Camera-type eye (tissue), 1 donor: ENCODE results near the genes PGAP1 and COQ10B.

GRCh38 chr2:191204309-191205018 lies 40.7 kb upstream of the MYO1B start:
- RAMPAGE, long total RNA = no peak

GRCh38 chr2:191233995-191234194 lies 11.3 kb upstream of the MYO1B start:
- RAMPAGE, long total RNA = no peak

DNA sequence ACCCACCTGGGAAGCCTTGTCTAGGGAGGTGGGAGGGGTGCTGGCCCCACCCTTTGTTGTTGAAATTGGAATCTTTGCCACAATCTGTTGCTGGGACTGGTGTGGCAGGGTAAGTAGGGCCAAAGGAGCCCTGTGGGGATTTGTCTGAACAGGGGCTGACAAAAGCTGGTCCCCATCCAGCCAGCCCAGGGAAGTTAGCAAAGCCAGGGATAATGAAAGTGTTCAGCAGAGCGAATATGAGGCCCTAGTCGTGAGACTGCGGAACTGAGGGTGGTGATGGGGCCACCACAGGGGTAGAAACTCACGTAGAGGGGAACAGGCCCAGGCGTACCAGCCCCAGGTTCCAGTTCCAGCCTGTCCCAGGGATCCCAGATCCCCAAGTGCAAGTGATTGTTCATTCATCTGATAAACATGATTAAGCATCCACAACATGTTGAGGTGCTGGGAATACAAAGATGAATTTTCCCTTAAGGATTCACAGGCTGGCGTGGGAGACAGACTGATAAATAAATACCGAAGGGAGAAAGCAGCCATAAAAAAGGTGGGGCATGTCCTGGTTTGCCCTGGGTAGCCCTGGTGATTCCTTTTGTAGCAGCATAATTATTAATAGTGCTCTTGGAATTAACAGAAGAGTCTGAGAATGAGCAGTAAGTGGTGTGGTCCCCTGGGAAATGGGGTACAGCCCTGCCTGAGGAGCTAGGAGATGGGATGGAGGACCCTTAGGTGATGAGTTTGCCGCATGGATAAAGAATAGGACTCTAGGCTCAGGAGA lies 60.1 kb downstream of the MYO1B start:
- RAMPAGE, long total RNA = no peak

DNA sequence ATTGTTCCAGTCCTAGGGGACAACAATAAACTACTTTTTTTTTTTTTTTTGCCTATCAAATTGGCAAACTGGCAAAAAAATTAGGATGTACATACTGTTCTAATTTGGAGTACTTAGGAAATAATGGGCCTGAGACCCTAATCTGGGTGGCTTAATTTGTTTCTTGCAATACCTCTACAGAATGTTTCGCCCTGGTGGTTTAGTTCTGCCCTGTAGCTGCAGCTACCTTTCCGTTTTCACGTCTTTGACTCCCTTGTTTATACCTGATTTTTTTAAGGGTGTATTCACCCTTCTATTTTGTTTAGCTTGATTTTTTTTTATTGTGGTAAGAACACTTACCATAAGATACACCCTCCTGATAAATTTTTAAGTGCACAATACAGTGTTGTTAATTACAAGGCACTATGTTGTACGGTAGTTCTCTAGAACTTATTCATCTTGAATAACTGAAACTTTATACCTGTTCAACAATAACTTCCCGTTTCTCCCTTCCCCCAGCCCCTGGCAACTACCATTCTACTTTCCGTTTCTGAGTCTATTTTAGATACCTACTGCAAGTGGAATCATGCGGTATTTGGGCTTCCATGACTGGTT lies 49.0 kb upstream of the NABP1 start:
- RAMPAGE, long total RNA = no peak

GRCh38 chr2:191693566-191694316 lies 15.8 kb downstream of the NABP1 start:
- RAMPAGE, long total RNA = no peak

DNA sequence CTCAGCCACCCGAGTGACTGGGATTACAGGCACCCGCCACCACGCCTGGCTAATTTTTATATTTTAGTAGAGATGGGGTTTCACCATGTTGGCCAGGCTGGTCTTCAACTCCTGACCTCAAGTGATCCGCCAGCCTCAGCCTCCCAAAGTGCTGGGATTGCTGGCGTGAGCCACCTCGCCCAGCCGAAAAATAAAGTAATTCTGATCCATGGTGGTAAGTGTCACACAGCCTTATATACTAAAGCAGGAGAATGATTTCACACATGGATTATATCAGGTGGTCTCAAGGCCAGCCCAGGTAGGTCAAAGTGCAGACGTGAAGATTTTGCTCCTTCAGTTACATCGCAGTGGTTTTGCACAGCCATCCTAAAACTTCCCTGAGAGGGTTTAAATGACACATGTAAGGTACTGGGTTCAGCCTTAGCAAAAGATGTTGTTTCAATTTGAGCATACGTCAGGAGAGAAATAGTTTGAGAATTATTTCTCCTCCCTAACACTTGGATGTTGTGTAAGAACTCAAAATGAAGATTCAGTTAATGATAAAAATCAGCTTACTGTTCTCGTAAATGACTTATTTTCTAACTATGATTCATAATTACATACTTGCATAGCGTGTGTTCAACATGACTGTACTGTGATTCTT lies 93.1 kb upstream of the SLC39A10 start:
- RAMPAGE, long total RNA = no peak

GRCh38 chr2:195595617-195596335 lies 61.2 kb upstream of the SLC39A10 start:
- RAMPAGE, long total RNA = no peak

GRCh38 chr2:196144495-196144878 lies 26.9 kb downstream of the STK17B start:
- RAMPAGE, long total RNA = no peak

GRCh38 chr2:196149638-196150483 lies 21.5 kb downstream of the STK17B start:
- RAMPAGE, long total RNA = no peak

DNA sequence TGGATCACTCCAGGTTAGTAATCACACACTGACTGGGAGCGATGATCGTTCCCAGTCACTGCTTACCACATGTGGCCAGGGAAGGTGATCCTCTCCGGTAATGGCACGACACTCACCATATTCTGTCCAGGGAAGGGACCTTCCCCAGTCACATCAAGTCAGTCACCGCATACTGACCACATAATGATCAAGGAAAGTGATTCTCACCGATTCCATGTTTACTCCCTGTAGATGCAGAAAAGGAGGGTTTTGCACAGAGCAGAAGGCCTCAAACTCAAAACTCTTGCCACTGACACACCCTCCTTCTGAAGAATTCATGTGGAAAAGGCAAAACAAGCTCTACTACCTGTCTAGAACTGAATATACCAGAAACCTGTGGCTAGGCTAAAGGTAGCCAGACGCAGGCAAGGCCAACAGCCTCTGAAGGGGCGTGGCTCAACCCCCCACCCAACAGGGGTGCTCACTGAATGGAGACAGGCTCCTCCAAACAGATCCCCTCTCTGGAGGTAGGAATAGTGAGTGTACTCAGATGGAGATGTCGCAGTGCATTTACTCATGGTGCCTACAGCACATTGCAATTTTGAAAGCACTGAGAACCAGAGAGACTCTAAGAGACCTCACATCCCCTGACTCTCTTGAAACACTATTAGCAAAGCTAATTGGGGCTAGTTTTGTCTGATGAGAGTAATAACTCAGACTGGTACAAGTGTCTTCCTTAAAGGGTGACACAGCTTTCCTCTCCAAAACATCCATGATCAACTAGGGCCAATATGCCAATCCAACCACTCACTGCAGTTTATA lies 3.0 kb upstream of the STK17B start:
- RAMPAGE, long total RNA = no peak

DNA sequence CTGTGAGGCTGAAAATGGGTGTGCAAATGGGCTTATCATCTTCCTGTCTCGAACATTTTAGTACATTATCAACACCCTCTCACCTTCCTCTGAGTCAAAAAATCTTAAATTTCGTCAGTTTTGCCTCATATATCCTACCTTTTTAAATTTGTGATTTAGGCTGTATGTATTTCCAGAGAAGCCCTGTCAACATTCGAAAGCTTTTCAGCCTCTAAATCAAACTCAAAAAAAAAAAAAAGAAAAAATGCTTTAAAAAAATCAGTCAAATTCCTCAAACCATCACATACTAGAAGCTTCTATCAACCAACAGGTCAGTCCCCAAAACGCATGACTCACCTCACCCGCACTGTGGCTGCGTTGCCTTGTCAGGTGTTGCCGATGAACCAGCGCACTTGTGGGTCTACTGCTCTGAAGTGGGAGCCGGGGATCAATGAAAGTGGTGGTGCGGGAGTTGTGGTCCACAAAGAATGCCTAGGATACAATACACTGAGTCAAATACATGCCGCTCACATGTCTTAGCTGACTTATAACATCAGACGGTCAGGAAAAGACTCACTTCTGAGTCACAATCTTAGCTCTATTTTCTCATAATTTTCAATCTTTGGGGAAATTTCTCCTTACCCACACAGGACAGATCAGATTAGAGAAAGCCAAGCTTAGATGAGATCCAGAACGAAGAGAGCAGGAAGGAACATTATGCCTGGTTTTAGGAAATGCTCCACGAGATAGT lies 107.0 kb upstream of the STK17B start:
- RAMPAGE, long total RNA = no peak

DNA sequence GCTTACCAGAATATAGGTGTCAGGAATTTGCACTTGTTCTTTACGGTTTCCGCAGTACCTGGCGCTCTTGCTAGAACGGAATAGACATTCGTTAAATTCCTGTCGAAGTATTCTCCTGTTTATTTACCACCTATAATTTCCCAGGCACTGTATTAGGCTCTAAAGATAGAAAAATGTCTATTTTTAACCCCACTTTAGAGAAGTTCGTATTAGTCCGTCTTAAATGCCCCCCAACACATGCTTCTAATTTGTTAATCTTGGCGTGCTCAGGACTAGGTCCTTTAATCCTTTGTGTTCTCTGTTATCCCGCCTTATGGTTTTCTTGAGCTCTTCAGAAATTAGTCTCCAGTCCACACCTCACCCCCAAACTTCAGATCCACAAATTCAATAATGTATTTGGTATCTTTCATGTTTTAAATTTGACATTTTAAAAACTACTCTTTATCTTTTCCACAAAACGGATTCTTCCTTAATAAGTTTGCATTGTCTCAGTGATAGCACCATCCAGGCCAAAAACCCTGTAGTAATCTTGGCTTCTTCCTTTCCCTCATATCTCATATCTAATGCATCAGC lies 711 bp downstream of the CCDC150 start:
- RAMPAGE, long total RNA = no peak

DNA sequence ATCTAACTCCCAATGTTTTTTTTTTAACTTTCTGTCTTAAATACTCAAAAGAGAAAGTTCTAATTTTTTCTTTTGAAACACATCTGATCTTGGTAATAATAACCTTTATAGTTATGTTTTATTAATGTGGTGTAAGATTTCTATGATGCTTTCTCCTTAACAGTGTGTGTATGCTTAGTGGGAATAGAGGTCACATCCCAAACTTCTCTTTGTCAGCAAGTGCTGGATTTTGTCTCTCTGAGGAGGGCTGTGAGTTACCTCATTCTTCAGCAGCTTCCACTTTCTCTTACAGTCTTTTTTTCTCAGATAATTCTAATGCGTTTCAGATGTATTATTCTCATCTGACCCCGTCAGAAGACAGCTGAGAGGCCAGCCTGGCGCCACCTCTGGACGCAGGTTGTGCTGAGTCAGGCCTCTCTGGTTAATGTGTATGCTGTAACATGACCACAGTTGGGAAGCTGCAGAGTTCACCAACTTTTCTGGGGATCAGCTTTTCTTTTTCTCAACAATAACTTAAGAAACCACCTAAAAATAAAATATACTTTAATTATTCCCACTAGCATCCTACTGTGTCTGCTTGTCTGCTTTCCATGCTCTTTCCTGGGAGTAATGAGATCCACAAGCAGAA lies 79.4 kb downstream of the CCDC150 start:
- RAMPAGE, long total RNA = no peak

GRCh38 chr2:196926479-196926908 lies at the start of gene PGAP1:
PGAP1 (minus strand) TSS chr2:196926707.
- RAMPAGE, long total RNA = no peak

DNA sequence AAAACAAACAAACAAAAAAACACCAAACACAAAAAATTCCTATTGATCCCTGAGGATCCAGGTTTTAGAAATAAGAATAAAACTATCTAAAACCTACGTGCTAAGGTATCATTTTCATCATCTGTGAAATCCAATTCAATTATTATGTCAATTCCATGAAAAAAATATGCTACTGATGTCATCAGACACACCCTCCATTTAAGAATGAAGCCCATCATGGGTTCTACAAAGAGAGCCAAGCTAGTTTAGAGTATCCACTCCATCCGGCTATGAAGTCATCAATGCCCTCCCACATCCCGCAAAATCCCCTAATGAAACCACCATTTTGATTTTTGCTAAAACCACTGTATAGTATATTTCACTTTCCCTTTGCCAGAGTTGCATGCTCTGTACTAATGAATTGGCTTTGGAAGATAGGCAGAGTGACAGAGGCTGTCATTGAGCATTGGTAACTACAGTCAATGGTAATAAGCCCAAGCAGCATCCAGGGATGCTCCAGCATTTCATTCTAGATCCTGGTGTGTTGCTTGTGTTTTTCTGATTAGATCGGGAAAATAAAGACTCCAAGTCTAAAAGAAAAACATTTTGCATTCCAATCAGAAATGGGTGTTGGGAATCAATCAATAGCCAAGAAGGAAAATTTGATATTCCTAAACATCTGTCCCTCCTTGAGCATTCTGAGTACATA lies 118.6 kb downstream of the ANKRD44 start:
- RAMPAGE, long total RNA = no peak

- RAMPAGE, long total RNA = no peak
Observed at GRCh38 chr2:197309610-197310545, 702 bp downstream of the ANKRD44 start.

DNA sequence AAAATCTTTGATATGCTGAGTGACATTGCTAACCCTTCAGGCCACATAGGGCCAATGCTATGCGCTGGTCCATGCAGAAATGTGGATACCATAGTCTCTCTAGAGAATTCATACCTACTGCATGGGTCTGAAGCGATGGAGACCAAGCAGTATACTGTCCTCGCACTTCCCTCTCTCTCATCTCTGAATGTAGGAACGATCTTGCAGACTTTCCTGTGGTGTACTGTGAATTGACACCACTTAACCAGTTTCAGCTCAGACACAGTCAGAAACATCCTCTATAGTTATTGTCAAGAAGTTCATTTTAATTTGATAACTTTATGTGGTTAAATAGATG lies 17.9 kb upstream of the ANKRD44 start:
- RAMPAGE, long total RNA = no peak

- RAMPAGE, long total RNA = no peak
Observed at GRCh38 chr2:197356108-197356395, 45.5 kb upstream of the ANKRD44 start.

DNA sequence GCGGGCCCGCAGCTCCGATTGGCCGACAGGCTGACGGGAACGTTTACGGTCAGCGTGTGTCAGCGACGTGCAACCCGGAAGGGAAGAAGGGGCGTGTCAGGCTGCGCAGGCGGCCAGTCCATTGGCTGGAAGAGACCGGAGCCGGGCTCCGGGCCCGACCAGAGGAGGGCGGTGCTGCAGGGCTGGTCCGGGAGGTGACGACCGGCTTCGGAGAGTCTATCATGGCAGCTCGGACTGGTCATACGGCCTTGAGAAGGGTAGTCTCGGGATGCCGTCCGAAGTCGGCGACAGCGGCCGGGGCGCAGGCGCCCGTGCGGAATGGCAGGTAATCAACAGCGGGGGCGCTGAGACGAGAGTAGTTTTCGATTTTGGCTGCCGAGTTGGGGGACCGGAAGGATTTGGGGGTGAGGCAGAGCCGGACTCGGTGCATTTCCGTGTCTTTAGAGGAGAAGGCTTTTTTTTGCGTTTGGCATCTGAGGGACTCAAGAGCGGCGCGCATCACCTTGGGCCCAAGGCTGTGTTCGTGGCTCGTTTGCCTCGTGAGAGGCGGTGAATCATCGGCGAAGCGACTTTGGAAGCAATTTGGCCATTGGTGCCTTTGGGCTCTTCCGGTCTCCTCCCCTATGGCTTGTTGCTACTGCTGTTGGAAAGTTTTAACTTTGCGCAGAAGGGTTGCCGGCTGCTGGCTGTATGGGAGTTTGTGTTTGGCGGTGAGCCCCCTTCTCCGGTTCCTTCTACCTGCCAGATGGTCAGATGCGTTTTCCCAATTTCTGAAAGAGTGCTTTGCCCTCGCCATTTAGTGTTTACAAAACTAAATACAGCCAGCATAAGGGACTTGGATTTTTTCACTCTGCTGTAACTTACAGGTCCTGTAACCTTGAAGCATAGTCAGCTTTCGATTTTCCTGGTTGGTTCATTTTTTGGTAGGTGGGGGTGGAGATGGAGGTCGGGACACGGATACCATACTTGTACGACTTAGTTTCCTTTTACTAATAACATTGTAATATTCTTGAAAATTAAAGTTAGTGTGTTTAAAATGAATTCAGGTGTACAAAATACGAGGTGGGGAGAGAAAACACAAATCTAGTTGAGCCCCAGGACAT lies at the start of gene COQ10B:
Gene COQ10B, plus strand, starts transcription at position 213 of the 1,103 bp plus-strand sequence.
- RAMPAGE, long total RNA = start-site peak on the plus strand centred at position 200 of the sequence, 22 bp wide, 85 reads

GRCh38 chr2:197500502-197500898 lies 321 bp downstream of the HSPE1 start:
- RAMPAGE, long total RNA = no peak